Placental epithelial cell (primary cell): ENCODE measurements around a stretch of chr17.

DNA sequence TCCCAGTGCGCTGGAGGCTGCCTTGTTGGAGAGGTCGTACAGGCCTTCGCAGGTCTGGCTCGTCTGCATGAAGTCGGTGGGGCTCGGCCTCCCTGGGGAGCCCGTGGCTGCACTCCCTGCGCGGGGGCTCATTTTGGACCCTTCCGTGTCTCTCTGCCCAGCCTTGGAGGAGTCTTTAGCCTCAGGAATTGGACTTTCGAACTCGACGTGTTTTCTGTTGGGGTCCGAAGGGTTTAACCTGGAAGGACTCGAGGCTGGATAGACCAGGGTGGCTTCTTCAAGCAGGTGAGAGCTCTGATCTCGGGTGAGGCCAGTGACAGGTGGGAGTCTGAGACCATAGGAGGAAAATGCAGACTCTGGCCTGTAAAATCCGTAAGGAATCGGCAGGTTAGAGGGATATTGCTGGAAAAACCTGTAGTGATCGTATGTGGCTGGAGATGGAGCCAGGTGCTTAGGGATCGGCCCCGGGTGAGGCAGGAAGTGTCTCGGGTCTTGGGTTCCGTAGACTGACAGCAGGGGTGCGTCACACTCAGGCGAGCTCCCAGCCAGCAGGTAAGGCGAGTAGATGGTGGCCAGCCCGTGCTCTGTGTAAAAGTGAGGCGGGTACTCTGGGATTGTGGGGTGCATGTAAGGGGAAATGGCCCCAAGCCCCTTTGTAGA is 8.6 kb downstream of the ZNF750 start:
- CAGE, long polyA plus RNA = no peak

DNA sequence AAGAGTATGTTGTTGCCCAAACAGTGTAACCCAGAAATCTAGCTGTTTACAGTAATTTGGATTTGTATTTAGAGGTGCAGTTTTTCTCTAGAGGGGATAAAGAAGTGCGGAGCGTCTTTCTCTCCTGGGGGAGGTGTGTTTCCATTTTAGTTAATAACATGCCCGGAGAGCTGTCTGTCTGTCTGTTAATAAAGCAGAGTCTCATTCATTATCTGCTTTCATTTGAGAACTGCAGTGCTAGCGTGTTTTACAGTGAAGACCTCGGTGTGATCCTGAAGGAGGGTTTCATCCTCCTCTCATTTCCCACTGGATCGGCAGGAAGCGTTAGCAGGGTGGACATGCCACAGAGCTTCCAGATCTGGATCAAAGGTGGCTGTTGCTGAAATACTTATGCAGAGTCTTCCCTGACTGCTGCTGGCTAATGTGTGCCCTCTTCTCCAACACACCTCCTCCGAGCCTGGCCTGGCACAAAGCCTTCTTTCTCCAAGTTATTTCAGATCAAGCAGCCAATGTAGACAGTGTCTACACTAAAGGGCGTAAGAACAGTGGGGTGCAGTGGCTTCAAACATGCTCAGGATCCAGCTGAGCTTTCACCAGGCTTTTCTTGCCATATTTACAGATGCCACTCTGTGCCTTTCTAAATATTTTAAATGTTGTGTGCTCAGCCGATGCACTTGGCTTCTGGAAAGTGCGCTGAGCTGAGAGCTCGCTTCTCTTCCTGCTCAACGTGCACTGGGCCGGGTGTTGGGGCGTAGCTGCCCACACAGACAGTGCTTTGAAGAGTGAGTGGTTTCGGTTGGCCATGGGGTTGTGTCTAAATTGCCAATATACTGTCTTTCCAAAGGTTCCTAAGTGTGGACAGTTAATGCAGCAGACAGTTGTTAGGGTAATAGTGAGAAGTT is 2.2 kb downstream of the ZNF750 start:
- CAGE, long polyA plus RNA = no peak

- CAGE, long polyA plus RNA = no peak
These were observed 2.4 kb downstream of the METRNL start for GRCh38 chr17:83081678-83082380.

DNA sequence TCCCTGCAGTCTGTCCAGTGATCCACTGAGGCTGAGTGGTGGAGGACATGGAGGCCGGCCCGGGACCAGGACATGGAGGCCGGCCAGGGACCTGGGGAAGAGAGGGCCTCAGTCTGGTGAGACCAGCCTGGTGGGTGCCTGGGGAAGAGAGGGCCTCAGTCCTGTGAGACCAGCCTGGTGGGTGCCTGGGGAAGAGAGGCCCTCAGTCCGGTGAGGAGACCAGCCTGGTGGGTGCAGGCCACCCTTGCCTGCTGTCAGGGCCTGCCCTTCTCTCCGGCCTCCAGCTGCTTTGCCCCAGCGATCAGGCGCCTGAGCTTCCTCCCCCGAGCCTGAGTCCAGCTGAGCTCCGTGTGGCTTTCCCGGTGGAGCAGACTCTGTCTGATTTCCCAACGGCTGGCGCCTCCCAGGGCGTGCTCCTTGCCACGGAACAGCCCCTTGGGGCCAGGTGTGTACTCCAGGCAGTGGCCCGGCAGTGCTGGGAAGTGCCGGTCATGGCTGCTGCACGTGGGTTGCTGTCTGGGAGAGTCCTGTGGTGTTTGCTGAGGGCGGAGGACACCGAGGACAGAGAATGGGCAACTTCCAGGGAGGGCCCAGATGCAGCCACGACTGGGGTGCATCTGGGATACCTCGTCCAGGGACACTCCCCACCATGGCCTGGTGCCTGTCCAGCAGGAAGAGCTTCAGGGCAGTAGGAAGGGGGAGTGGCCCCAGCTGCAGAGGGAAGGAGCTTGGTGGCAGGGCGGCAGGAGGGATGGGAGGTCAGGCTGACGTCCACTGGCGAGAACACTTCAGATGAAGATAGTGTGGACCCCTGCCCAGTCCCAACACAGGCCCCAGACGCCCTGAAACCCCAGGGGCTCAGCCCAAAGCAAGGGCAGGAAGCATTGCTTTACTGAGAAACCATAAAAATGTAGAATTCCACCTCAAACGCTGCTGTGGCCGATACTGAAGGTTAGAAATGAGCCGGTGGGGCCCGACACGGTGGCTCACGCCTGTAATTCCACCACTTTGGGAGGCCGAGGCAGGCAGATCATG is 22.5 kb downstream of the METRNL start:
- CAGE, long polyA plus RNA = no peak